ENCODE measurements around a stretch of chr2.

GRCh38 chr2:159428260-159428582 lies 141.7 kb upstream of the WDSUB1 start:
- RRBS: no CpG with 5 or more reads among the region's 1 CpG

DNA sequence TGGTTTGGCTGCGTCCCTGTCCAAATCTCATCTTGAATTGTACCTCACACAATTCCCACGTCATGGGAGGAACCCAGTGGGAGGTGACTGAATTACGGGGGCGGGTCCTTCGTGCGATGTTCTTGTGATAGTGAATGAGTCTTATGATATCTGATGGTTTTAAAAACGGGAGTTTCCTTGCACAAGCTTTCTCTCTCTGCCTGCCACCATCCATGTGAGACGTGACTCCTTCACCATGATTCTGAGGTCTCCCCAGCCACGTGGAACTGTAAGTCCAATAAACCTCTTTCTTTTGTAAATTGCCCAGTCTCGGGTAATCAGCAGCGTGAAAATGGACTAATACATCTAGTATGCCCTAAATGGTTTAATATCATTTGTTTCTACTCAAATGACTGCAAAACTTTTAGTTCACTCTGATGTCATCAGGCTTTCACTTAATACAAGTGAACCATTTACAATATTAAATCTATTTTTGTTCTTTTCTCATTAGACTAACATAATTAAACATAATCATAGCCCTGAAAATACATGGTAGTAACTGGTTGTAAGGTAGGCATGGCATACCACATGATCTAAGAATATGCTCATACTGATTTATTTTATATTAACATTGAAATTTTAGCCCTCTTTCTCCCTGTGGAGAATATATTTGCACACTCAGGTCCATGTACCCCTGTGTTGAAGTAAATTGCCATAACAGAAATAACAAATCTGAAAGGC lies 70.0 kb downstream of the BAZ2B start:
- RRBS: no CpG with 5 or more reads among the region's 11 CpGs

GRCh38 chr2:159769319-159770278 lies 28.4 kb downstream of the CD302 start:
- RRBS: no CpG with 5 or more reads among the region's 8 CpGs

GRCh38 chr2:160145260-160146284 lies 54.5 kb downstream of the ITGB6 start:
- RRBS: no CpG with 5 or more reads among the region's 8 CpGs

- RRBS: no CpG with 5 or more reads among the region's 2 CpGs
Observed at GRCh38 chr2:160155030-160155314, 45.1 kb downstream of the ITGB6 start.

- RRBS: 54% methylated on average over 2 of the region's 10 CpGs
Observed at GRCh38 chr2:160205382-160206222, 5.5 kb upstream of the ITGB6 start.

DNA sequence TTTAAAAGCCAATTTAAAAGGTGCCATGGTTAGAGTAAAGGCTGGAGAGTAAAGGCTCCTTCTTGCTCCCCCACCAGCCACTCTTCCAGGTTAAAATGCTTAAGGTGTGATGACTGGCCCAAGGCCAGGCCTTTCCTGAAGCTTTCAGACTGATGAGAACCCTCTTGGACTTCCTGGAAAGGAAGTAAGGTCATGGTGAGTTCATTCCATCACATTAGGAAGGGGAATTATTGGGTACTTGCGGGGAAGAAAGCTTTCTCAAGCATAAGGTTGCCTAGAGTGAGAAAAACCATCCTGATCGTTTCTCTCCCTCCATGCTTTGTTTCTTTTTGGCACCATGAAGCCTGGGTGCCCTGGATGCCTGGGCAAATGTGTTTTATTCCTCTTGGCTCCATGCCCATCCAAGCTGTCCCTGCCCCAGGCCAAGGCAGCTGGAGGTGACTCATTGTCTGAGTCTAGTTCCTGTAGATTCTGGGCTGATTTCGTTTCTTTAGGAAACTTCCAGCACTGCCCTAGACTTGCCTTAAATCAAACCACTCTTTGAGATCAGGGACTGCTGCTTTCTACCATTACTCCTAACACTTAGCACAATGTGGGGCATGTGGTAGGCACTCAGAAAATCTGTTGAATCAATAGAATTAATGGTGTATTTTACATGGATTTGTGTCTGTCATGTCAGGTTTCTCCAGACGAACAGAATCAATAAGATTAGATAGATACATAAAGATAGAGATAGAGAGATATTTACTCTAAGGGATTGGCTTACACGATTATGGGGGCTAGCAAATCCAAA lies 41.7 kb upstream of the ITGB6 start:
- RRBS: no CpG with 5 or more reads among the region's 5 CpGs

- RRBS: no CpG with 5 or more reads among the region's 16 CpGs
Observed at GRCh38 chr2:160408515-160408925, 85.1 kb downstream of the RBMS1 start.

- RRBS: no CpG with 5 or more reads among the region's 10 CpGs
Observed at GRCh38 chr2:160491559-160492360, 1.8 kb downstream of the RBMS1 start.

DNA sequence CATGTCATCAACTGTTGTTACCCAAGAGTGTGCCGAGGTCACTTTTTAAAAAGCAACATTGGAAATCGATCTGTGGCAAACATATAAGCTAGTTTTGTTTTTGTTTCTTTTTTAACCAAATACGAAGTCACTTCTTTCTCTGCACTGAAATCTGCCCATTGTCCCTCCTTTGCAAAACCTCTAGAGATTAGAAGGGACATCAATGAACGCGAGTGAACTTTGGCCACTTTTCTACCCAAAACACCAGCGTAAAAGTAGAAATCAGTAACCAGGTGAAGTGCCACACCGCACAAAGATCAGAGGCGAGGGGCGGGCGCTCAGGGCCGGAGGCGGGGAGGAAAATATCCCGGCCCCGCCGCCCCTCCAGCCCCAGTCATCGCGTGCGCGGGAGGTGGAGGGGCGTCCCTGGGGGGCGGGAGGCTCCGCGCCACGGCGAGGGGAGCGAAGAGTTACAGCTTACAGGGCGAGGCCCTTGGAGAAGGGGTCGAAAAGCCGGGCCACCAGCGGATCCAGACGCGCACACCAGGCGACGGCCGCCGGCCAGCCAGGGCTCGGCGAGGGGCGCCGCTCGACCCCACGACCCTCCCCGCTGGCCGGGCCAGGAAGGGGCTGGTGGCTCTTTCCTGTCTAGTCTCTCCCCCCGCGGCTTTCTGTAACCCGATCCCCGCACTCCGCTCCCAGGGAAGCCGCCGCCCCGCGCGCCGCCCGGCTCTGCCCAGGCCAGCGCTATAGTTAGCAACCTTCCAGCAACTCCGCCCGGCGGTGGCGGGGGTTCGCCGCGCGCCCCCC lies 986 bp downstream of the RBMS1 start:
- RRBS: 1% methylated on average over 26 of the region's 65 CpGs

DNA sequence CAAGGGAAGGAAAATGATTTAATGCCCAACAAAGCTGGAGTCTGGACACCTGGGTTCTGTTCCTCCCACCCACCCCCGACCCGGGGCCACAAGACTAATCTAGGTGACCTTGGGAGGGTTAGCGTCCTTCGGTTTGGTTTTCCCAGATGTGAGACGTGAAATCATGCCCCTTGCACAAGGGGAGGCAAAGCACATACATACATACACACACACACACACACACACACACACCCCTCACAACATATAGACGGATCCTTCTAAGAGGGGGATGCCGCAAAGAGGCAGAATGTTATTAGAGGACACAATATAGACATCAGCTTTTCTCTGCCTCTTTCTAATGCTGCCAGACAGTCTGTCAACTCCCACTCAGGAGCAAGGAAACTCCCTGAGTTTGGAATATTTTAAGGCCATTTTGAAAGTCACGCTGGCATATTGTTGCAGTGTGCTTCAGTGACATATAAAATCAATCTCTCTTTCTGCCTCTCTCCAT lies 631 bp upstream of the RBMS1 start:
- RRBS: no CpG with 5 or more reads among the region's 8 CpGs

DNA sequence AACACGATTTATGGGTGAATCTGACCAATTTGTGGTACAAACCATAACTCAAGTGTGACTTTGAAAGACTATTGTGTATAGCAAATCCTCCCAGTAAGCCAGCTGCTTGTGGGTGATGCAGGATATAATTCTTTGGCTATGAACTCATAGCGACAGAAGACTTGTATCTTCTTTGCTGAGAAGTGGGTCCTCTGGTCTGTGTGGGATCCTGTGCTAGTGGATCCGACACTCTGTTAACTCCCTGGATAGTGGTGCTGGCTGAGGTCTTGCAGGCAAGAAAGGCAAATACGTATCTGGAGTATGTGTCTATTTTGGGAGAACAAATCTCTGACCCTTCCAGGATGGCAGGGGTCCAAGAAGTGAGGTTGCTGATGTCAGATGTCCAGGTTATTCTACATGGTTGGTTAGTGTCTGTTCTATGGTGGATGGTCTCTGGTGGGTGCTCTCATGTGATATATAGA lies 44.9 kb upstream of the RBMS1 start:
- RRBS: no CpG with 5 or more reads among the region's 4 CpGs

DNA sequence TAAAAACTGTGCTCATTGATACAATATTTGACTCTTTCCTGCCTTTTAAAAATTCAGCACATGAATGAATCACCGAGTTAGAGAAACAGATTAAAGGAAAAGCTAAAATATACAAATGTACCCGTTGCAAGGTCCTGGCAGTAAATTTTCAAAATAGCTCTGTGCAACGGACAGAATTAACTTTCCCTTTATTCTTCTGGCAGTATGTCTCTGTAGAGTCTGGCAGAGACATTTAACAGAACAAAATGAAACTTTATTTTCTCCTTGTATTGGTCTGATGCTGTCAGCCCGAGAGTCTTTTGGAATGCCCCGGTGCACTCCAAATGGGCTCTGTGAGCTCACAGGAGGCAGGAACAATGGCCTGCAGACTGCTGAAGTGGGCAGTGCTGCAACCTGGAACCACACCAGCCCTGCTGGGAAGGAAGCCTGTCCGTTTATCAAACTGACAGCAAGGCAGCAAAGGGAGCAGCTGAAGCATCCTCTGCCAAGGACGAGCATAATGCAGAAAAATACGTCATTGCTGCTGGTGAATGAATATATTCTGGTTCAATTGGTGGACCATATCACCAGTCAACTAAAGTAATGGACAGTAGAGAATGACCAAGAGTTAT lies 207.8 kb upstream of the TANK start:
- RRBS: no CpG with 5 or more reads among the region's 8 CpGs

- RRBS: no CpG with 5 or more reads among the region's 2 CpGs
Observed at GRCh38 chr2:161165348-161166406, 5.4 kb downstream of the TANK start.

- RRBS: no CpG with 5 or more reads among the region's 4 CpGs
Observed at GRCh38 chr2:162022113-162022894, 51.7 kb downstream of the DPP4 start.

- RRBS: no CpG with 5 or more reads among the region's 8 CpGs
Observed at GRCh38 chr2:162091378-162092074, 17.5 kb upstream of the DPP4 start.

DNA sequence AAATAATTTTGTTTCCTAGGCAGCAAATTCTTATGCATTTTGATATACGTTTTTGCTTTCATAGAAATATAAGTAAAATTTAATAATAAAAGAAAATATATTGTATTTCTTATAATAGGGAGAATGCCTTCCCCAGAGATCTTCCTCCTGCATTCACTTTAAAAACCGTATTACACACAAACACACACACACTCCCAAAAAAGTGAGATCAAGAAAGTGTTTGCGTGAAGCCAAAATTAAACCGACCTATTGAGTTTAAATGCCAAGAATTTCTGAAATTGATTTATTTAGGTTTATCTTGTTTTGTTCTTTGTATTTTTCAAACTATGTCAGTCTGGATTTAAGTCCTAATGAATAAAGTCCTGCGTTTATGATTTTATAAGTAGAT lies 21.5 kb downstream of the IFIH1 start:
- RRBS: no CpG with 5 or more reads among the region's 5 CpGs

DNA sequence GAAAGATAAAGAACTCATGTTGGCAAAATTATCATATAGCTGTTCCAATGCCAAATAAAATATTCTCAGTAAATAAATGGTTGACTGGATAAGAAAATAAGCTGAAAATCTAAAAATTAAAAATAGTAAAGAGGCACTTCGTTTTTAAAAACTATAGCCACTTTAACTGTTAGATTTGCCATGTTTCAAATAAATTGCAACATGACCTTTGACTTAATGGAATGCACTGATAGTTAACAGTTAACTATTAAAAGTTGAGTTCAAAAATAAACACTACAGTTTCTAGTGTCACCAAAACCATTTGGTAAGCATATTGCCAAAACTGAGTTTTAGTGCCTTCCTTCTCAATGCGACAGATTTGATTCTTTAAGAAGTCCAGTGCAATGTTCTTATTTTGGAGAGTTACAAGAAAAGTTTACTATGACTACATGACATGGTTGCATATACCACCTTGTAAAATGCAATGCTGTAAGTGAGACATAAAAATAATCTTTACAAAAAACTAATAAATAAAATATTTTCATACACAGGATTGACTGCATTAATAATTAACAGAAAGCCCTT lies 54.0 kb downstream of the GRB14 start:
- RRBS: no CpG with 5 or more reads among the region's 2 CpGs